Measurements from ENCODE around the gene LRRC10.

- CAGE, long polyA plus RNA: no peak
- RRBS: no CpG with 5 or more reads among the region's 3 CpGs
Observed at GRCh38 chr12:68816723-68817203, 8.8 kb downstream of the MDM2 start.

GRCh38 chr12:68821545-68822188 lies 13.7 kb downstream of the MDM2 start:
- CAGE, long polyA plus RNA: no peak
- RRBS: no CpG with 5 or more reads among the region's 4 CpGs

DNA sequence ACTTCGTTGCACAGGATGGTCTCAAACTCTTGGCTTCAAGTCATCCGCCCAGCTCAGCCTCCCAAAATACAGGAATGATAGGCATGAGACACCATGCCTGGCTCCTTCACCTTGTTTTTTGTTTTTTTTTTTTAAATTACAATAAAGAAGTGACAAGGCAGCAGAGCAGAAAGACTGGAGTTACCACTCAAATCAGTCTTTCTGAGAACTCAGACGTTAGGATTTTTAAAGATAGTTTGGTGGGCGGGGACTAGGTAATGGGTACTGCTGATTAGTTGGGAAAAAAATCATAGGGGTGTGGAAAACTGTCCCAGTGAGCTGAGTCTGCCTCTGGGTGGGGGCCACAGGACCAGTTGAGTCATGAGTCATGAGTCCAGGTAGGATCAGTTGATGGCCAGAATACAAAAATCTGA lies 11.6 kb upstream of the CPM start:
- CAGE, long polyA plus RNA: no peak
- RRBS: no CpG with 5 or more reads among the region's 4 CpGs

DNA sequence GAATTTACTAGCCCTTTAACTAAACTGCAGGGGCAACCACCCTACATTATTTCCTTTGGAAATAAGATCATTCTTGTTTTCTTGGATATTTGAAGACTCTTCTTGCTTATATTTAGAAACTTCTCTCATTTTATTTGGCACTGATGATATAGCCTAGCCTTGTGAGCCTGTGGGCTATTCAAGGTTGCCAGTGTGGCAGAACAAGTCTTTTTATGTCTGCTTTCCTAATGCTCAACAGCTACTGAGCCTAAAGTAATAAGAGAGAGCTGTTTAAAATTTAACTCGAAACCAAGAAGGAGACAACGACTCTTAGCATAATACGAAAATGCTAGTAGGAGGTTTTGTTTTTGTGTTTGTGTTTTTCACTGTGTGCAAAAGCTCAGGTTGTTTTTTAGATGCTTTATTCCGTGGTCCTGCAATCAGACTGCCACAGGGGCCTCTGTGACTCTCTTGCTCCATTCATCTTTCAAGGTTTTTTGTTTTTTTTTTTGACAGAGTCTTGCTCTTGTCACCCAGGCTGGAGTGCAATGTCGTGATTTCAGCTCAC lies 104.1 kb upstream of the CPM start:
- CAGE, long polyA plus RNA: no peak
- RRBS: no CpG with 5 or more reads among the region's 5 CpGs

GRCh38 chr12:69125693-69125892 lies 113.8 kb upstream of the CPSF6 start:
- CAGE, long polyA plus RNA: no peak
- RRBS: no CpG with 5 or more reads among the region's 3 CpGs

- CAGE, long polyA plus RNA: no peak
- RRBS: 2% methylated on average over 8 of the region's 106 CpGs
Observed at GRCh38 chr12:69239717-69240652, 616 bp downstream of the CPSF6 start.

DNA sequence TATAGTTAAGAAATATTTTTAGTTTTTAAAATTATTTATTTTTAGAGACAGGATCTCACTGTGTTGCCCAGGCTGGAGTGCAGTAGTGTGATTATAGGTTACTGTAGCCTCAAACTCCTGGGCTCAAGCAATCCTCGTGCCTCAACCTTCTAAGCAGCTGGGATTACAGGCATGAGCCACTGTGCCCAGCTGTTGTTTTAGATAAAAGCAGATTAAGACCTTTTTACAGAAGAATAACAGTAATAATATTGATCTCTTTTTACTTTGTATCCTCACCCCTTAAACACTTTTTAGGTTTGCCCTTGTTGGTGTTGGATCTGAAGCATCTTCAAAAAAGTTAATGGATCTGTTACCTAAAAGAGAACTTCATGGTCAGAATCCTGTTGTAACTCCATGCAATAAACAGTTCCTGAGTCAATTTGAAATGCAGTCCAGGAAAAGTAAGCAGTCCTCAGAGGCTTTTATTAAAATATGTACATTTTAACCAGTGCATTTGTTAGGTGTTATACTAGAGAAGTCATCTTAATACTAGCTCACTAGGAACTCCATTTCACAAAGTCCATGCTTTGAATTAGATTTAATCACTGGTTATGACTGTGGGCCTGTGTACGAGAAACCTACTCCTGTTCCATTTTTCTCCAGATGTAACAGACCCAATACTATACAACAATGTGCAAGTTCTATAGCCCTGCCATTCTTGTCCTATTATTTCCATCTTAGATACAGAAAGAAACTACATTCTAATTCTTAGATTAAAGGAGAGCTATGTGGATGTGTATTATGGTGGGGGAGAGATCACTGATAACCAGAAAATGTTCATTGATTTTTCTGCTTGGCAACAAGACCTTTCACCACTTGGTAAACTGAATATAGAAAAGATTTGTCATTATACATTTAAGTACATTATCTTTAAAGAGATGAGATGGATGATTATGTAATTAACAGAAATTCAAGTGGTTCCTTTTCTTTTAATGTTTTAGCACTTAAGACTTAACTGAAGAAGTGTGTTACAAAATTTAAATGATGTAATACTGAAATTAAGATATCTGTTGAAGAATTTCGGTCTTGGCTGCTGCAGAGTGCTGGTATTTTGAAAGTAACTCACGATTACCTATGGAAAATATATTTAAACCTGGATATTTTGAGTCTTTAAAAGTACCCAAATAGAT lies 17.4 kb downstream of the CPSF6 start:
- CAGE, long polyA plus RNA: no peak
- RRBS: no CpG with 5 or more reads among the region's 4 CpGs

GRCh38 chr12:69417553-69417912 lies 52.7 kb upstream of the FRS2 start:
- CAGE, long polyA plus RNA: no peak
- RRBS: no CpG with 5 or more reads among the region's 6 CpGs

DNA sequence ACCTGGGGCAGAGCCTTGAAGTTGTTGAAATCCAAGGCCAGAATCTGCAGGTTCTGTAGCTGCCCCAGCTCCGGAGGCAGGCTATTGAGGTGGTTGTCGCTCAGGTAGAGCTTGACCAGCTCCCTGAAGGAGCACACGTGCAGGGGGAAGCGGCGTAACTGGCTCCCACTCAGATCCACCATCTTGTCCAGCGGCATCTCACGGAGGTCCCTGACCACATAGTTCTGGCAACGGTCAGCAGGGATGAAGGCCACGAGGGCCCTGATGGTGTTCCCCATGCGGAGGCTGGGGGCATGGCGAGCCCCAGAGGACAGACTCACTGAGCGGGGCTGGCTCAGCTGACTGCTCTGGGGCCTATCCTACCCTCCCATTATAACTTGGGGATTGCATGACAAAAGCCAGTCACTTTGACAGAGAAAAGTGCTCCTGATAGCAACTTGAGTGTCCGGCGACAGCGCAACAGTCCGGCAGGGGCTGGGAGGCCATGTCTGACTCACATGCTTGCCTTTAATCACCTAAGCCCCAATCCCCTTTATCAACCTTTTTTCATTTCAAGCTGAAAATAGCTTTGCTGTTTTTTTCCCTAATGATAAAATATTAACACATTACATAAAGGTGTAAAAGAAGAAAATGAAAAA lies at the start of gene LRRC10:
Gene LRRC10, minus strand, starts transcription at position 347 of the 638 bp plus-strand sequence.
- CAGE, long polyA plus RNA: no peak
- RRBS: no CpG with 5 or more reads among the region's 16 CpGs

DNA sequence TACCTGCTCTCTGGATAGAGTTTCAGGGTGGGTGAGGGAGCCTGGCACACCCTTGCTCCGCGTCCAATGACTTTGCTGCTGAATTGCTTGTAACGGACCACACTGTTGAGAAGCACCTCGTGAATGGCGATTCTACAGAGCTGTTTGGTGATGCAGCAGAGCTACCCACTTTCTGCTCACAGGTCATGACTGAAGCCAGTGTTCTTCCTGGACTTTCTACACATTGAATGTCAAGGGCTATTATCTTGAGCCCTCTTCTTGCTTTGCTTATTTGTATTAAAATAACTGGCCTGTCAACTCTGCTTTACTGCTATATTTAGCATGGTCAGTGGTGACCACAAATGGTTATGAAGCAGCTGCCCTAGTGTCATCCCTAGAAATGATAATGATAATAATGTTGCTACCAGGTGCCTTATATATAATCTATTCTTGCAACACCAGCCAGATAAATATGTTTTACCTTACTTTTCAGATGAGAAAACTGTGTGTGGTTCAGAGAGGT lies 2.6 kb upstream of the LRRC10 start:
- CAGE, long polyA plus RNA: no peak
- RRBS: no CpG with 5 or more reads among the region's 5 CpGs

DNA sequence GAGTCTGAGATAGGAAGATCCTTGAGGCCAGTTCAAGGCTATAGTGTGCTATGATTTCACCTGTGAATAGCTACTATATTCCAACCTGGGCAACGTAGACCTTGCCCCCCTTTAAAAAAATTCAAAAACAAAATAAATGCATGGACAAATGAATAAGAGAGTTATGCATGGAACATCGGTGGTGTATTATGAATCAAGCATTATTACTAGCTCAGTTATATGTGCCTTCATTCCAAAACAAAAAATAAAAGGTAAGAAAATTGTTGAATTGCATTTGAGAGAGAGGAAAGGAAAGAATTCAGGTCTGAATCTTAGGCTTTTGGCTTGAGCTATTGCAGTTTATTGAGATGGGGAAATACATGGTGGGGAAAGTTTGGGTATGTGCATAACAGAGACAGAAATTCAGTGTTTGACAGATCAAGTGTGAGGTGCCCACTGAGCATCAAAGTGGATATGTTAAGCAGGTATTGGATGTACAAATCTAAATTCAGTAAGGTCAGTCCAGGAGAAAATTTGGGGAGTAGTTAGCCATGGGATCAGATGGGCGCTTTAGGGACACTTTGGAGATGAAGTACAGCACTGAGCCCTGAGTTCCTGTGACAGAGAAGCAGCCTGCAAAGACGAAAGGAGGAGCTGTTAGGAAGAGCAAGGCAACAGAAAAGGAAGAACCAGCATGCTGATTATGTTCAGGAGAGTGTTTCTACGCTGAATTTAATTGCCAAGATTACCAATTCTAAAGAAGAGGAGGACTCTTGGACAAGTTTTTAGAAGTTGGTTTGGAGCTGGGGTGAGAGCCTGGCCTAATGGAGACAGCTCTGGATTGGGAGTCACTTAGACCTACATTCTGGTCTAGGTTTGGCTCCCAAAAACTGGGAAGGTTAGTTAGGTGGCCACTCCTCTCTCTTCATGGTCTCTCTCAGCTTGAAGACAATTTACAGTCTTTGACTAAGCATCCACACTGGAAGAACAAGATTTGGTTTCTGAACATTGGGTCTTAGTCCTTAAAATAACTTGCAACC lies 5.7 kb upstream of the MYRFL start:
- CAGE, long polyA plus RNA: no peak
- RRBS: no CpG with 5 or more reads among the region's 5 CpGs

DNA sequence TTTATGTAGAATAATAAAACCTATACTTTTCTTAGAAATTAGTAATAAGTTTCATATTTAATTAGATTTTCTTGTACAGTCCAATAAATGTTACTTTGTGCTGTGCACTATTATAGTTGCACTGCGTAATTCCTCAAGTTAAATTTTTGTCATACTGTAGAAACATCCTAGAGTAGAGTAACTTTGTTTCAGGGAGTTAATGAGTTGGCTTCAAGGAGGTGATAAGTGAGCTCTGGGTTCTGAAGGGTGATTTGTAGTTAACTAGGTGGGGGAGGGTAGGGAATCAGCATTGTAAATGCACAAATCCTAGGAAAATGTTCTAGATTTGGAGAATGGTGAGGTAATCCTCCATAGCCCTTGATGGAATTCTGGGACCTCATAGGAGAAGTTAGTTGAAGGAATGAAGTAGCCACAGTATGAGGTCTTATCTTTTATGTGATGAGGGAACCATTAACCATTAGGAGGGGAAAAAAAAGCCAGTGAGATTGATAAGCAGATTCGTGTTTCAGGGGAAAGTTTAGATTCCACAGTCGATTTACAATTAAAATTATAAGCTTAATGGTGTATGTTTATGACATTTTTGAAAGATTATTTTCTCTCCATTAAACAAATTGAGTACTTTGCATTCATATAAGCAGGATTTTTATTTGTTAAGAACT lies 8.0 kb downstream of the CNOT2 start:
- CAGE, long polyA plus RNA: no peak
- RRBS: no CpG with 5 or more reads among the region's 3 CpGs

GRCh38 chr12:70364999-70365894 lies 843 bp upstream of the KCNMB4 start:
- CAGE, long polyA plus RNA: no peak
- RRBS: 3% methylated on average over 16 of the region's 47 CpGs

- CAGE, long polyA plus RNA: no peak
- RRBS: no CpG with 5 or more reads among the region's 3 CpGs
Observed at GRCh38 chr12:70520687-70521635, 116.3 kb downstream of the PTPRB start.

GRCh38 chr12:70635609-70636259 lies 1.5 kb downstream of the PTPRB start:
- CAGE, long polyA plus RNA: no peak
- RRBS: no CpG with 5 or more reads among the region's 8 CpGs

GRCh38 chr12:71456259-71456867 lies 16.8 kb downstream of the LGR5 start:
- CAGE, long polyA plus RNA: no peak
- RRBS: no CpG with 5 or more reads among the region's 3 CpGs

- CAGE, long polyA plus RNA: no peak
- RRBS: no CpG with 5 or more reads among the region's 5 CpGs
Observed at GRCh38 chr12:71475175-71475633, 35.6 kb downstream of the LGR5 start.

DNA sequence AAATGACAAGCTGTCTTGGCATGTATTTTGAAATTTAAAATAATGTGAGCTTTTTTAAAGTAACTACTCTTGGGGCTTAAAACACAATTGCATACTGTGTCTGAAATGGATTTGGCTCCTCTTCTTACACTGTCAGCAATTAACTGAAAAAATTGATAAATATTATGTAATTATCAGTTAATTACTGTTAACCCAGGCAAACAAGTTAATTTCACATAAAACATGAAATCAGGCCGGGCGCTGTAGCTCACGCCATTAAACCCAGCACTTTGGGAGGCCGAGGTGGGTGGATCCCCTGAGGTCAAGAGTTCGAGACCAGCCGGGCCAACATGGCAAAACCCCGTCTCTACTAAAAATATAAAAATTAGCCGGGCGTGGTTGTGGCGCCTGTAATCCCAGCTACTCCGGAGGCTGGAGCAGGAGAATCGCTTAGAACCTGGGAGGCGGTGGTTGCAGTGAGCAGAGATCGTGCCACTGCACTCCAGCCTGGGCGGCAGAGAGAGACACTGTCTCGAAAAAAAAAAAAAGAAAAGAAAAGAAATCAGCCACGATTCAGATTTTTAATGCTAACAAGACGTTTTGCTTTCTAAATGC lies 563 bp upstream of the TMEM19 start:
- CAGE, long polyA plus RNA: no peak
- RRBS: 34% methylated on average over 3 of the region's 18 CpGs

GRCh38 chr12:71699260-71699628 lies 13.4 kb downstream of the TMEM19 start:
- CAGE, long polyA plus RNA: no peak
- RRBS: no CpG with 5 or more reads among the region's 7 CpGs

- CAGE, long polyA plus RNA: no peak
- RRBS: no CpG with 5 or more reads among the region's 6 CpGs
Observed at GRCh38 chr12:71778312-71779123, 23.9 kb downstream of the RAB21 start.

Data from AG04450 (cell line).